Endodermal cell (in vitro differentiated cells): Measurements from ENCODE around the genes THUMPD3 and CRELD1.

GRCh38 chr3:8445844-8446327, 55.7 kb upstream of the LMCD1 start:
- PRO-cap = no peak

DNA sequence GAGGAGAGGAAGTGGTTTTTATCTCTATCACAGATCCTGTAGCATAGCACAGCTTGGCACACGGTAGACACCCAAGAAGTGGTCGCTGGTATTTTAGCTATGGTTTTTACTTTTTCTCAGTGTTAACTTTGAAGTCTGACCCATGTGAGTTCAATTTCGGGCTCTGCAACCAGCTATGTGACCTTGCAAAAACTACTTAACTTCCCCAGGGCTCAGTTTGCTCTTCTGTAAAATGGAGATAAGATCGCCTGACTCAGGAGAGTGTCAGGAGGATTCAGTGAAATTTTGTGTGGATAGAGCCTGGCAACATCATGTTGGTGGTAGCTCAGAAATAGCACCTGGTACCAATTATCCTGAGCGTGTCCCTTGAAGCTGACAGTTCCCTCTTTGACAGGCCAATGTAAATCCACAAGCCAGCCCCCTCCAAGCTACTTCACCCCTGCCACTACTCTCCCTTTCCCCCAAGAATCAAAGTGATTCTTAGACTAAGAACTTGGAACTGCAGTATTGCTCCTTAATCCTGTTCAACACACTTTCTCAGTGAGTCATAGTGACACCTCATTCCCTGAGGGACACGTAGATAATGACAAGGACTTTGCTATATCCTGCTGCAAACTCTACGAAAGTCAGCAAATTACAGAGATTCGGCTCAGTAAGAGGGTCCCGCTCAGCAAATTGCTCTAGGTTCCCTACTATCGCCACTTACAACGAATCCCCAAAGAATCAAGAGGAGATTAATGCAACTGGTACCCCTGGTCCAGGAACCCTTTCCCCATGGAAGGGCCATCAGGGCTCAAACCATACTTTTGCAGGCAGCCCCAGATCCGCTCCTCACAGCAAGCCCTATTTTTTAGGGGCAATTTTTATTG, 8.5 kb upstream of the LMCD1 start:
- PRO-cap = no peak

DNA sequence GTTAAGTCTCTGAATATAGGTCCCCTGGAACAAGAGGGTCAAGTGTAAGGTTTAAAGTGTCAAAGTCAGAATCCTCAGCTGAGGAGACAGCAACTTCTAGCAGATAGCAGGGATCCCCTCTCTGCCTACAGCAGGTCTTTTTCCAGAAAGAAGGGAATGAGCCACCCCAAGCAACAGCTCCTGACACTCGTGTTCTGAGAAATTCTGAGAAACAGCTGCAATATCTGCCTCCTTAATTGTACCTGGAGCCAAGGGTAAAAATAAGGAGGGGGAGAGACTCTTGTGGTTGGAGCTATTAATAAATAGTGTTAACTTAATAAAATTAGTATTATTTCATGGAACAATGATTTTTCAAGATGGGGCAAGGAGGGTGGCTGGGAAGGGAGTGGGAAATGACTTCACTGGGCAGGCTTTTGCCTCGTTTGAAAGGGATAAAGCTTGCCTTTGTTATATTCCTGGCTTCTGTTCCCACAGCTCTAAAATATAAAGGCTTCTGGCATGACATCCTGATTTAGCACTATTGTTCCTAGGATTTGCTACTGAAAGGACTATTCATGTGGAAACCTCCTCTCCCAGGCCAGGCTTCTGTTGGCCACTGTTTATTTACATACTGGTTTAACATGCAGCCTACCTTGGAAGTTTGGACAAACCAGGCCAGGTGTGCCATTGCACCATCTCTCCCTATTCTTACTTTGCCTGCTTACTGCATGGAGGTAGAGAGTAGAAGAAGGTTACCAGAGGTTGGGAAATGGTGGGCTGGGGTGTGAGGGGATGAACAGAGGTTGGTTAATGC, 2.6 kb upstream of the LMCD1 start:
- PRO-cap = no peak

GRCh38 chr3:8561554-8561880, 59.9 kb downstream of the LMCD1 start:
- PRO-cap = no peak

- PRO-cap = no peak
Measured at GRCh38 chr3:8580733-8581288, 63.8 kb downstream of the SSUH2 start.

- PRO-cap = no peak
Measured at GRCh38 chr3:8611227-8611690, 33.3 kb downstream of the SSUH2 start.

DNA sequence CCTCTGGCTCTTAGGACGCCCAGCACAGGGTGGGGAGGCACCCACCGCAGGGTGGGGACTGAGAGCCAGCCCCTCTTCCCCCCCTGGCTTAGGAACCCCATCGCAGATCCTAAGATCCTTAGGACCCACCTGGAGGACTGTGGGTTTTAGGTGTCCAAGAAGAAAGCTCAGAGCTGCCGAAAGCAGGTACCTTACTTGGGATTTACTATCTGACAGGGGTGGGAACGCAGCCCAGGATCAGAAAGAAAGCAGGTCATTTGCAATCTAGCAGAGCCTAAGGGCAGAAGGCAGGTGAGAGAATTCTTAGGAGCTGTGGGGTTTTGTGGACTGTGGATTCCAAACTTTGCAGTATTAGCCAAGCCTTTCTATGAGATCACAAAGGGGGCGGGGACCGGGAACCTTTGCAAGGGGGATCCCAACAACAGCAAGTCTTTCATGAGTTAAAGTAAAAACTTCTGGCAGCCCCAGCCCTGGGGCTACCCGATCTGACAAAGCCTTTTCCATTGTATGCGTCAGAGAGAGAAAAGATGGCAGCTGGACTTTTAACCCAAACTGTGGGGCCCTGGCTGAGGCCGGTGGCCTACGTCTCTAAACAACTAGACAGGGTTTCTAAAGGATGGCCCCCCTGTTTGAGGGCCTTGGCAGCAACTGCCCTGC, 37.3 kb upstream of the SSUH2 start:
- PRO-cap = no peak

DNA sequence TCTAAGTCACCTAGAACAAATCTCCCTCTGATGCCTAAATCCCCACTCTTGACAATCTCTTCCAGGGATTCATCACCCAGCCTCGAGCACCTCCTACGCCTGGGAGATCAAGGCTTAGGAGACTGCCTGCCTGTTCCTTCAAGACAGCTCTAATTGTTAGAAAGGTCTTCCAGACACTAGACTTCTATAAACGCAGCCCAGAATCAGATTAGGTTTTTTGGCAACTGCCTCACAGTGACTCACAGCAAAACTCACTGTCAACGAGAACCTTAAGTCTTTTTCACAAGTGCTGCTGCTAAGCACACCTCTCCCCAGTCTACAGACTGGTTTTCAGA, 23.1 kb downstream of the SRGAP3 start:
- PRO-cap = no peak

DNA sequence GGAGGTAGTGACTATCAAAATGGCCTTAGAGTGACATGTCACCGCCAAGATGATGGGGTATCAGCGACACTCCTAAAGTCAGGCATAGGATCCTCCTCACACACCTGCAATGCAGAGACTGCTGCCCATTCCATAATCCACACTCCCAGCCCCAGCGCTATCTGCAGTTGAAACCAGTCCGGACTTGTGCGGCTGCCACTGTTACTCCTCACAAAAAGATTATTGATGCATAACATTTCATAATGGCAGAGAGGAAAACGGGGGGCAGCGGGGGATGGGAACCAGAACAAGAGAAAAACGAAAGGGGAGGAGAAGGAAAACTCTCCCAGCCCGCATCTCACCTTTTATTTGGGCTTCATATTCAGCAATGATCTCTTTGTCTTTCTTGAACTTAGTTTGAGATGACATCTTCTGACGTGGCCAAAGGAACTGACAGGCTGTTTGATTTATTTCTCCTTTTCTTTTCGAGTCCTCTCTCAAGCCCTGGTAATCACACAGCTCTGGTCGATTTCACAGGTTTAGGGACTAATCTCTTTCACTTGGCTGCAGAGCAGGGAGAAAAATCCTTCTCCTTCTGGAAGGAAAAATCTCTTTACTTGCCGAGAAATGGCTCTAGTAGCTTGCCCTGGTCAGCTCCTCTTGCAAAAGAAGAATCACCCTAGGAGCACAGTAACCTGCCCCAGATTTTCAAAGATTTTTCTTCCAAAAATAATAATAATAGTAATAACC, 738 bp downstream of the SRGAP3 start:
- PRO-cap = no peak

GRCh38 chr3:9362639-9363554, at the start of gene THUMPD3:
Gene THUMPD3 (plus strand): TSS chr3:9363054.
- PRO-cap = bidirectional peak, plus-strand start at chr3:9363088, minus-strand start at chr3:9363296

DNA sequence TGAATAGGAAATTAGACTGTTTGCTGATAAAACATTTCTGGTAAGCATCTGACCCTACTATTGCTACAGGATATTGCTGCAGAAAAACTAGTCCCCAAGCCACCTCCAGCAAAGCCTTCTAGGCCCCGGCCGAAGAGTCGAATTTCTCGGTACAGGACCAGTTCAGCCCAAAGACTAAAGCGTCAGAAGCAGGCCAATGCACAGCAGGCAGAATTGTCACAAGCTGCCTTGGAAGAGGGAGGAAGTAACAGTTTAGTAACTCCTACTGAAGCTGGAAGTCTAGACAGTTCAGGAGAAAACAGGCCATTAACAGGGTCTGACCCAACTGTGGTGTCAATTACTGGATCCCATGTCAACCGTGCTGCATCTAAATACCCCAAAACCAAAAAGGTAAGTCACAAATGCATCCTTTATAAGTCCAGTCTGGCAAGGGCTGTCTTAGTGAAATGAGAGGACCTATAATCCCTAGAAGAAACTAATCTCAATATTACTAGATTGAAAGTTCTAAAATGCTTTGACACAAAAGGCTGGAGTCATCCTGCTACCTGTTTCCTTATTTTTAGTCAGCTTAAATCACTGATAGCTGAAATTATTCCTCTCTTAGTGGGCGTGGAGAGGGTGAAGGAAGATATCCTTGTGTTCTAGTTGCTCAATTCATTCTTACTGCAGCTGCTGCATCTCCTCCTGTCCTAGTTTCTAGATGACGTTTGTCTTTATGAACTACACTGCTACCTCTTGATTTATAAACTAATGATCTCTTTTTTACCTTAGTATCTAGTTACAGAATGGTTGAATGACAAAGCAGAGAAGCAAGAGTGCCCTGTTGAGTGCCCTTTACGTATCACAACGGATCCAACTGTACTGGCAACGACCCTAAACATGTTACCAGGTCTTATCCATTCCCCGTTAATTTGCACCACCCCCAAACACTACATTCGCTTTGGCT, 50.5 kb downstream of the SETD5 start:
- PRO-cap = no peak

DNA sequence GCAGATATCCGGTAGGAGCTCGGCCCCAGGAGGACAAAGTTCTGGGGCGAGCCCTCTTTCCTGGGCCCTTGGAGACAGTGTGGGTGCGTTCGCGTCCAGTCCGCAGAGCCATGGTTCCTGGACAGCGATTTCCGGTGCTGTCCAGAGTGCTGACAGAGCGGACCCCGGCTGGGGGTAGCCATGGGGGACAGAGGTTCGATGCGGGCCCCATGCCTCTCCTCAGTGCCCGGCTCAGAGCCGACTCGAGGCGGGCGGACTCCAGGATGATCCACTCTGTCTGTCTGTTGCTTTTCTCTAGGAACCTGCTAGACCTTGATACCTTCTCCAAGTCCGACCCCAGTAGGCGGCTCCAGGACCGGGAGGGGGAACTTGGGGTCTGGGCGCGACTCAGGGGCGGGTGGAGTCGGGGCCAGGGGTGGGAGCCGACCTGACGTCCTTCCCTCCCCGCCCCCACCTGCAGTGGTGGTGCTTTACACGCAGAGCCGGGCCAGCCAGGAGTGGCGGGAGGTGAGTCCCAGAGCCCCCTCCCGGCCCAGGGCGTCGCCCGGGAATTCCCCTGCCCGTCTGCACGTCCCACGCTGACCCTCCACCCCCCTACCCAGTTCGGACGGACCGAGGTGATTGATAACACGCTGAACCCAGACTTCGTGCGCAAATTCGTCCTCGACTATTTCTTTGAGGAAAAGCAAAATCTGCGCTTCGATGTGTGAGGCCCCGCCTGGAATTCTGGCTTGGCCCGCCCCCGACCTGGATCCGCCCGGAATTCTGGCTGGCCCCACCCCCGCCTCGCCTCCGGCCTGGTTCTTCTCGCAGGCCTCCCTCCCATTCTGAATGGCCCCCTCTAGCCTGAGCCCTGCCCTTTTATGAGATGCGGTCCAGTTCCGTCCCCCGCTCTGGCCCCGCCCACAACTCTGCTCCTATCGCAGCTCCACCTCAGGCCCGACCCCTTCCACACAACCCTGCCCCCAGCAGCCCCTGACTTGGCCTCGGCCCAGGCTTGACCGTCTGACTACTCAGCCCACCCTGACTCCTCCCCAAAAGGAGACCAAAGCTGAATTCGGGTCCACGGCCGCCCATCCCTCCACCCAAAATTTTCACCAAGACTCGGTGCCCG, 1.0 kb downstream of the CPNE9 start:
- PRO-cap = unidirectional peak, plus-strand start at position 222 of the sequence; bidirectional peak, plus-strand start at position 951 of the sequence, minus-strand start at position 836 of the sequence

DNA sequence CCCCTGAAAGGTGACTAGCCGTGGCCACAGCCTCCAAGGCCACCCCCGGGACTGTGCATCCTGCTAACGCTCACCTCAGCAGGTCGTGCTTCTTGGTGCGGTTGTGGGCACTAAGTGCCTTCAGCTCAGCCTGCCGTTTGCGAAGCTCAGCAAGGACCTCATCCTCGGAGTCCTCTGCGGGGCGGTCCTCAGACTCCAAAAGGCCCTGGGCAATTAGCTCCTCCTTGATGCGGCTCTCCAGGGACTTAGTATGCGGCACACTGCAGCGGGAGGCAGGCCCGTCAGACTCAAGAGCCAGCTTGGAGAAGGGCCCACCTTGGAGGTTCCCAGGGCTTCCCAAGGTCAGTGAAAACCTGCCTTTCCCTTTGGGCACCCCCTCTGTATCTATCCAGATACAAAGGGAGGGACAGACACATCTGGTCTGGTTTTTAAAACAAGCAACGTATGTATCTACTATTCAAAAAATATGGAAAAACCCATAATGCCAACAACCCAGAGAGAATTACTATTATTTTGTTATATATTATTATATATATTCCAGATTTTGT, 8.2 kb downstream of the TADA3 start:
- PRO-cap = no peak

- PRO-cap = bidirectional peak, plus-strand start at chr3:9862934, minus-strand start at chr3:9862780
Measured at GRCh38 chr3:9862490-9863151, 17.4 kb downstream of the CIDEC start.

DNA sequence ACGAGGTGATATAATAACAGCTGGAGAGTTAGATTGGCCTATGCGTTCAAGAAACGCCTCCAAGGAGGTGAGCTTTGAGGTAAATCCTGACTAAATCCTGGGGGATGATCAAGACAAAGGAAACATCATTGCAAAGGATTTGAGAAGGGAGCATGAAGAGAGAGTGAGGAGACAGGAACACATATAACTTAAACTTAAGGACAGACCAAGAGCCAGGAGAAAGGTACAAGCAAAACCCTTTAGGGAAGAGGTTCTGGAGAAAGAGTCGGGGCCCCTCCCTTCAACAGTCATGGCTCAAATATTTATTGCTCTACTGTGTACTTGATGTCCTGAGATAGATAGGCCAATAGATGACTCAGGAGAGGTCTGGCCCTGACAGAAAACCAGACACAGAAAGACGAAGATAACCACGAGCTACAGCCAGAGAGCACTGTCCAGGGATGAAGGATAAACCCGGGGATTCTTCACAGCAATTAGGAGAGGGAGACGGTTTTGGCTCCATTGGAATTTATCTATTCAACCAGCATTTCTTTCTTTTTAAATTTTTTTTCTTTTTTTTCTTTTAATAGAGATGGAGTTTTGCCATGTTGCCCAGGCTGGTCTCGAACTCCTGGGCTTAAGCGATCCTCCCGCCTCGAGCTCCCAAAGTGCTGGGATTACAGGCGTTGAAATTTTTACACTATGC, 4.4 kb upstream of the CIDEC start:
- PRO-cap = no peak

GRCh38 chr3:9892994-9893873, 2.8 kb downstream of the JAGN1 start:
- PRO-cap = no peak

GRCh38 chr3:9933753-9934181, at the start of gene CRELD1:
Gene CRELD1 (plus strand): TSS chr3:9933834.
- PRO-cap = bidirectional peak, plus-strand start at chr3:9933825, minus-strand start at chr3:9933665; bidirectional peak, plus-strand start at chr3:9934051, minus-strand start at chr3:9933969

DNA sequence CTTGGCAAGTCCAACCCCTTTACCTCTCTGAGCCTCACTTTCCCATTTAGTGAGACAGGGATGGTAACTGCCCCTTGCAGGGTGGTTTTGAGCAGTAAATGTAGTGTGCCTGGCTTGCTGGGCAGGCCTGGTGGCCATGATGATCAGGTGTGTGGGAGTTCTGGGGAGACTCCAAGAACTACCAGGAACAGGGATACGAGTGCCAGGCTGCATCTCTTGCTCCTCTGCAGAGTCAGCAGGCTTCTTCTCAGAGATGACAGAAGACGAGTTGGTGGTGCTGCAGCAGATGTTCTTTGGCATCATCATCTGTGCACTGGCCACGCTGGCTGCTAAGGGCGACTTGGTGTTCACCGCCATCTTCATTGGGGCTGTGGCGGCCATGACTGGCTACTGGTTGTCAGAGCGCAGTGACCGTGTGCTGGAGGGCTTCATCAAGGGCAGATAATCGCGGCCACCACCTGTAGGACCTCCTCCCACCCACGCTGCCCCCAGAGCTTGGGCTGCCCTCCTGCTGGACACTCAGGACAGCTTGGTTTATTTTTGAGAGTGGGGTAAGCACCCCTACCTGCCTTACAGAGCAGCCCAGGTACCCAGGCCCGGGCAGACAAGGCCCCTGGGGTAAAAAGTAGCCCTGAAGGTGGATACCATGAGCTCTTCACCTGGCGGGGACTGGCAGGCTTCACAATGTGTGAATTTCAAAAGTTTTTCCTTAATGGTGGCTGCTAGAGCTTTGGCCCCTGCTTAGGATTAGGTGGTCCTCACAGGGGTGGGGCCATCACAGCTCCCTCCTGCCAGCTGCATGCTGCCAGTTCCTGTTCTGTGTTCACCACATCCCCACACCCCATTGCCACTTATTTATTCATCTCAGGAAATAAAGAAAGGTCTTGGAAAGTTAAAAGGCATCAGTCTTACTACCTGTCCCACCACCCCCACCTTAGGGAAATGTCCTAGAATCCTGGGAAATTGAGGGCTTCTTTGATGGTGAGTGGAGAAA, 7.8 kb downstream of the PRRT3 start:
- PRO-cap = no peak

DNA sequence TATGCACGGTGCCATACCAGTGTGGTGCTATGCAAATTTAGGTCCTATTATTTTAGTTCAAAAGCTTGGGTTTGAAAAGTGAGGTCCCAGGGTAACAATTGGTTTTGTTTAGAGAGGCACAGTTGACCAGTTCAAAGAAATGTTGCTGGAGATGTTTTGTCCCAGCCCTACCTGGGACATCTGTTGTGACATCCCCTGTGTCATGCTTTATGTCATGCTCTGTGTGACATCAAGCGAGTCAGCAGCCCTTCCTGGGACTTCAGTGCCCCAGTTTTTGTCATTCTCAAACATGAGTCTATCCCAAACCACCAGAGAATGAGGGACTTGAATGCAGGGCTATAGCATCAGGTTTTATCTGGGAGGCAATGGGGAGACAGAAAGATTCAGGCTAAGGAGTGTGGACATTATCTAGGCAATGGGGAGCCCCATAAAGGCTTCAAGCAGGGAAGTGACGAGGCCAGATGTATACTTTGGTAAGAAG, 33.9 kb downstream of the IRAK2 start:
- PRO-cap = no peak

GRCh38 chr3:10249292-10249868, 1.1 kb downstream of the TATDN2 start:
- PRO-cap = bidirectional peak, plus-strand start at chr3:10249376, minus-strand start at chr3:10249322; unidirectional peak, minus-strand start at chr3:10249434